SJSA1 (cell line): ENCODE measurements around a stretch of chr10.

DNA sequence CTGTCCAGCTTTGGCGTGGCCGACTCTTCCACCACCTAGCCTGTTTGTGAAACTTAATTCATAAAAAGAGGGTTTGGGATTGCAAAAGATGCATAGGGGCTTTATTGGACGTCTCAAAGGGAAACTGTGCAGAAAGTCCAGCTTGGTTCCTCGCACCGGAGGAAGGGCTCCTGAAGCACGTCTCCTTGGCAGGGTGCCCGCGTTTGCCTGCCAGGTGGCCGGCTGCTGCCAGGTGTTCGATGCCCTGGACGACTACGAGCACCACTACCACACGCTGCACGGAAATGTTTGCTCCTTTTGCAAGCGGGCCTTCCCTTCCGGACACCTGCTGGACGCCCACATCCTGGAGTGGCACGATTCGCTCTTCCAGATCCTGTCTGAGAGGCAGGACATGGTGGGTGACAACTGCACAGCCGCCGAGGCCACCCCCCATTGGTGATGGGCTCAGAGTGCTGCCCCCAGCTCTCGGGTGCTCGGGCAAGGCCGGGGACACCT, 917 bp downstream of the ZNF511 start:
- RAMPAGE, long total RNA, result no peak

GRCh38 chr10:133312366-133312996, 3.8 kb downstream of the ZNF511 start:
- RAMPAGE, long total RNA, result no peak

DNA sequence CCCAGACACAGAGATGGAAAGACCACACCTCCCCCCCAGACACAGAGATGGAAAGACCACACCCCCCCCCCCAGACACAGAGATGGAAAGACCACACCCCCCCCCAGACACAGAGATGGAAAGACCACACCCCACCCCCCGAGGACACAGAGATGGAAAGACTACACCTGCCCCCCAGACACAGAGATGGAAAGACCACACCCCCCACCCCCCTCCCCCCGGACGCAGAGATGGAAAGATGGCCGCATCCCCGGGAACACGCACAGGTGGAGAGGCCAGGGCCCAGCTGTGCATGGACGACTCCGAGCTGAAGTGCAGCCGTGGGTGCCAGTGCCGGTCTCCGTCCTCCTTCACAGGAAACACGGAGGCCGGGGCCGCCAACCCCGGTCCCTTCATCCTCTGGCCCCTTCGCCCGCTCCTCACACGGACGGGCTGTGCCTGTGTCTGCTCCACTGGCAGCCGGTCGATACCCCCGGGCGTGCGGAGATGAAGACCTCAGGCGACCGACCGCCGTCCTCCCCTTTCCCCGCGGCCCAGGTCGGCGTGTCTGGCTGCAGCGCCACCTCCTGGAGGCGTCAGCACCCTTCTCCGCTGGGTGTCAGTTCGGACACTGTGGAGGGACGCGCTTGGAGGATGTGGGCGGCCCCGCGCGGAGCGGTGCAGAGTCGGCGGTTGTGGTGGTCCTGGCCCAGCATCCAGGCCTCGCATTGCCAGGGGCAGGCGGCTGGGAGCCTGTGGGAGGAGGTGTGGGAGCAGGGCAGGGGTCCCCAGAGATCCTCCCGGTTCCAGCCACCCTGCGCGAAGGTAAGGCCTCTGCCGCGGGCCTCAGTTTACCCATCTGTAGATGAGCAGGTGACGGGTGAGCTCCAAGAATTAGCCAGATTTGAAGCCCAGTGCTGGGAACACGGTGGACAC, 9.8 kb downstream of the ZNF511 start:
- RAMPAGE, long total RNA, result no peak

GRCh38 chr10:133348195-133348582, 1.0 kb downstream of the PRAP1 start:
- RAMPAGE, long total RNA, result no peak

DNA sequence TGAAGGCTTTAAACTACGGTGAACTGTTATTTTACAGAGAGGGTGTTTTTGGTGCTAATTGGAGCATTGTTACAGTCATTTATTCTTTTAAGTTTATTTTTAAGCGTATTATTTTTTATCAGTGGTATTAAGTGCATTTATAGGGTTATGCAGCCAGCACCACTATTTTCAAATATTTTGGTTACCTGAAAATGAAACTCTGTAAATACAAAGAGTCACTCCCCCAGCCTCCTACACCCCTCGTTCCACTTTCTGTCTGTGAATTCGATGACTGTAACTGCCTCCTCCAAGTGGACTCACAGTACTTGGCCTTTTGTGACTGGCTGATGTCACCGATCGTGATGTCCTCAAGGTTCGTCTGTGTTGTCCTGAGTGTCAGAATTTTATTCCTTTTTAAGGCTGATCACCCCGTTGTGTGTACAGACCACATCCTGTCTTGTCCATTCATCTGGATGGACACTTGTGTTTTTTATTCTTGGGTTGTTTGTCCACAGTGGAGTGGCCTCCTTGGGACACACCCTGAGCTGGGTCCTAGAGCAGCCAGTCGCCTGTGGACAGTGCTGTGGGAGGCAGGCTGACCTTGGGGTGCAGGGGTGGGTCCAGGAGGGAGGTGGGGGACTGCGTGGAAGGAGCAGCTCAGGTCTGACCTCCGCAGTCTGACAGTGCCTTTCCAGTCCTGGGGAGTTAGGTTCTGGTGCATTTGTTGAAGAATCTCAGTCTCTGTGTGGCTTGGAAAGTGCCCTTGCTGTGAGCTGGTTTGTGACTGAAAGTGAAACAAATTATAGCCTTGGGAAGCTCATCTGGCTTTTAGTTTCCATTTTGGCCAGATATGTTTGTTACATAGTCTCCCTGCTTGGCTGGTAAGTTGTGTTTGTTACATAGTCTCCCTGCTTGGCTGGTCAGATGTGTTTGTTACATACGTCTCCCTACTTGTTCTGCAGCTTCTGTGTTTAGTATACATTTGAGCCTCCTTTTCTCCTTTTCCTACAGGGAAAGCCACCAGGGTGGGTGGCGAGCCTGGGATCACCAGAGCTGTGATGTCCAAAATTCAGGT, 6.9 kb downstream of the MTG1 start:
- RAMPAGE, long total RNA, result no peak

DNA sequence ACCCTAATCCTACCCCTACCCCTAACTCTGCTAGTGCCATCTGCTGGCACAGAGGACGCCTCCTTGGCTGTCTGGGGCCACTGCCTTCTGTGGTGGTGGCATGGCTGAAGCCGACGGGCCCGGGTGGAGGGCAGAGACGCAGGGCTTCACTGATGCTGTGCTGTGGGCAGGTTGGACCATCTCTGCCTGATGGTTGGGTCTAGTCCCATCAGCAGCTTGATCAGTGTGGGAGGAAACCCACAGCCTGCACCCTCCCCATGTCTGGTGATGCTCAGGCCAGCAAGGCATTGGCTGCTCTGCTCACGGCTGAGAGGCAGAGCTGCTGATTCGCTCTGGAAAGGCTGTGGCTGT, 247 bp upstream of the SCART1 start:
- RAMPAGE, long total RNA, result no peak

- RAMPAGE, long total RNA, result no peak
Observed at GRCh38 chr10:133536878-133537487, 9.8 kb downstream of the CYP2E1 start.